Cardiac atrium fibroblast (primary cell): ENCODE measurements around the gene SUFU.

DNA sequence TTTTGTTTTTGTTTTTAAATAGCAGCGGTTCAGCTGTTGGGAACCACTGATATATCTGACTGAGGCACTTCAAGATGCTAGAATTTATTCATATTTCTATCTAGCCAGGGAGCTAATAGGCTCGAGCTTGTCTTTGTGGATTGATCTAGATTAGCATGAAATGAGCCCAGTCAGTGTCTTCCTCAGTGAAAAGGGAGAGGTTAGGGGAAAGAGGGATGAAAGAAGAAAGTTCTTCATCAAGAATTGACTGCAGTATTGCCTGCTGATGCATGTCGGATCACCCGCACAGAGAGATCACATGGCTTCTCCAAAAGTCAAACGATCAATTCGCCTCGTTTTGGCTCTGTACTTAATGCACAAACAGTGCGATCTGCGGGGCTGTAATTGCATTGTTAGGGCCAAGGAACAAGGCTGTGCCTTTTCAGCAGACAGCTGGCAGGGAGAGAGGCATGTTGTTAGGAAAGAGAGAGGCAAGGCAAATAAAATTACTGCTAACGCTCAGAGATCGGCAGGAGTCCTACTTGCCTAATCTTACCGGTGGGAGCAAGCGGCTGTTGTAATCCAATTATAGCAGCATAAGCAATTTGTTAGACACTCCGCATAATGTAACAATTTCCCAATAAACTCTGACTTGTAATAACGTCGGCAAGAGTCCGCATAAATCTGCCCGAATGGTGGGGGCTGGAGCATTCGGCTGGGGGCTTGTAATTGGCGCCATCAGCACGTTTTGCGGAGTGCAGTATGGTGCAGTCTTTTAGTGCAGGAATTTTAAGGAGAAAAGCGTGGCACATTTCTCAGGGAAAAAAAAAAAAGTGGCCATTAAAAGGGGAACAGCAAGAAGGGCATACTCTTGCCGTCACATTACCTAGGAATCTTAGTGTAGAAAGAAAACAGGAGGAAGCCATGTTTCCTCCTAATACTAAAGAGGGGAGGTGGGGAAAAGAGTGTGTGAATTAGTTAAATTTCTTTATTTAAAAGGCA lies 102.1 kb downstream of the POLL start:
- RAMPAGE, long total RNA = no peak

- RAMPAGE, long total RNA = no peak
Observed at GRCh38 chr10:101521544-101521976, 66.5 kb downstream of the POLL start.

DNA sequence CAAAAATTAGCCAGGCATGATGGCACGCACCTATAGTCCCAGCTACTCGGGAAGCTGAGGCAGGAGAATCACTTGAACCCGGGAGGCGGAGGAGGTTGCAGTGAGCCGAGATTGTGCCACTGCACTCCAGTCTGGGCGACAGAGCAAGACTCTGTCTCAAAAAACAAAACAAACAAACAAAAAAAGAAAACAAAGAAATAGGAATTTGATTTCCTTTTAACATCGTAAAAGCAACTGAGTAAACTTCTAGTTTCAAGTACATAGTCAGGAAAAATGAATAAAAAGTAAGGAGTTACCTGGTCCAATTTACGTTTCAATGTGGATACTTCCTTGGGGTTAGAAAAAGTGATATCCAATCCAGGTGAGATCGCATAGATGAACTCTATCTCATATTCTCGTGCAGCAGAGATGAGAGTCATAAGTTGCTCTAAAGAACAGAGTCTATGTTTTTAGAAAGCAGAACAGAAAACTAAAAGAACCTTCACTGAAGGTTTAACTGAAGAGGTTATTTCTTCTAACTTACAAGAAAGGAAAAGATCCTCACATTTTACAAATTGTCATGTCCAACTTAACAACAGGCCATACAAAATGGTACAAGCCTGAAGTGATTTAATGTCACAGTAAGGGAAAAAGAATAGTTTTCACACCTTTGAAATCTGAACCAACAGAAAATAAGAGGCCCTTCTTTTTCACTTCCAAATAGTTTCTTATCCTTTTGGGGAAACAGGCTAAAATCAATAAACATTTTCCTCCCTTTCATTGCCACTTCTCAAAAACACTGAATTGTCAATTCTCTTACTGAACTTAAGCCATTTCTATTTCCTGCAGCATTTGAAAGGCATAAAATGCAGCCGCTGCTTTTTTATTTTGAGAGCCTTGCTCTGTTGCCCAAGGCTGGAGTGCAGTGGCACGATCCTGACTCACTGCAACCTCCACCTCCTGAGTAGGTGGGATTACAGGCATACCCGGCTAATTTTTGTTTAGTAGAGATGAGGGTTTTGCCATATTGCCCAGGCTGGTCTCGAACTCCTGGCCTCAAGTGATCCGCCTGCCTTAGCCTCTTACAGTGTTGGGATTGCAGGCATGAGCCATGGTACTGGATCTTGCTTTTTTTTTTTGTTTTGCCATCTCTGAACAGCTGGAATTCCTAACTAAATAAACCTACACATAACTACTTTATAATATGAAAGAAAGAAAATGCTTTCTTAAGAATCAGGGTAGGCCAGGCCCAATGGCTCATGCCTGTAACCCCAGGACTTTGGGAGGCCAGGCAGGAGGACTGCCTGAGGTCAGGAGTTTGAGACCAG lies 7.9 kb downstream of the OGA start:
- RAMPAGE, long total RNA = no peak

GRCh38 chr10:101828736-101829188 lies 10.5 kb upstream of the OGA start:
- RAMPAGE, long total RNA = no peak

DNA sequence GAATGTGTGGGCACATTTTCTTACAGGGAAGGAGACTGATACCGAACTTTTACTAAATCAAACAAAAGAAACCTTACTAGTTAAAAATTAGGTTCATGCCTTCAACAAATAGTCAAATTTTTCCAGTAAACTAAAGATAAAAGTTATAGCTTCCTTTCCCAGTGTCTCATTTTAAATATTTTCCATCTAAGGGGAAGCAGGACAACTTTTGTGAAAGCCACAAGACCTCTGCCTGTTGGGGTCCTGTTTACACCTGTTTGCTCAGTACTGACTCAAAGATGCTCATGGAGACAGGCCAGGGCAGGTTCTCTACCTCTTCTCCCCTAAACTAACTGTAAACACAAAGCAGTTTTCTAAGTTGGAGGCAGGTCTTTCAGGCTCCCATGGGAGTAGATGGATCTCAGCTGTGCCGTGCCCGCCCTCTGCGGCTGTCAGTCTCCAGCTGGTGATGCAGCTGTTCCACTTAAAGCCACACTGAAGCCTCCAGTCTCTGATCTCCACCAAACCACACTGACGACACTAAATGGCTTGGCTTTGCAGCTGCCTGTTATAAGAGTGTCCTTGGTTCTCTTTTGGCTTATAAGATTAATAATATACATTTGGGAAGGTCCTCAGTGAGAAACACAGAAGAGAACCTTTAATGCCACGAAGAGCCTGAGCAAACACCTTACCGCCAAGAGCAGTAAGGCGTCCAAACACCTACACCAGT lies 60.2 kb upstream of the KCNIP2 start:
- RAMPAGE, long total RNA = no peak

- RAMPAGE, long total RNA = no peak
Observed at GRCh38 chr10:102017038-102017405, 39.0 kb downstream of the ARMH3 start.

DNA sequence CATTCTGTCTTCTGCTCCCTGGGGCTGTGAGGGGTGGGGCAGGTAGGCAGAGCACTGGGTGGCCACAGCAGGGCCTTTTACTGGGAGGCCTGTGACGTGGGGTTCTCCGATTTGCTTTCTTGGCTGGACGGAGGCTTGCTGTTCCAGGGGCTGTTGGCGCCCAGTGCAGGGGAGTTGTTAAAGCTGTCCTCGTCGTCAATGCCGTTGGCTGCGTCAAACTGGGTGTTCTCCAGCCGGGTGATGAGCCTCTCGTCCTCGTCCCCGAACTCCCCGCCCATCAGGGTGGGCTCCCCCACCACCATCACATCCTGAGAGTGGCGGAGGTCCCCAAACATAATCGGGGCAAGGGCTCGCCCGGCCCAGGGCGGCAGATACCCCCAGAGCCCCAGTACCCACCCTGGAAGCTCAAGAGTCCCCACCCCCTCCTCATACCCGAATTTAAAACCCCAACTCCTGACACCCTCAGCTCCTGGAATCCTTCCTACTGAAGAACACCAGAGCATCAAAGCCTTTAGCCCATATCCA lies 12.1 kb downstream of the LDB1 start:
- RAMPAGE, long total RNA = no peak

- RAMPAGE, long total RNA = no peak
Observed at GRCh38 chr10:102117503-102118630, 2.3 kb downstream of the LDB1 start.

DNA sequence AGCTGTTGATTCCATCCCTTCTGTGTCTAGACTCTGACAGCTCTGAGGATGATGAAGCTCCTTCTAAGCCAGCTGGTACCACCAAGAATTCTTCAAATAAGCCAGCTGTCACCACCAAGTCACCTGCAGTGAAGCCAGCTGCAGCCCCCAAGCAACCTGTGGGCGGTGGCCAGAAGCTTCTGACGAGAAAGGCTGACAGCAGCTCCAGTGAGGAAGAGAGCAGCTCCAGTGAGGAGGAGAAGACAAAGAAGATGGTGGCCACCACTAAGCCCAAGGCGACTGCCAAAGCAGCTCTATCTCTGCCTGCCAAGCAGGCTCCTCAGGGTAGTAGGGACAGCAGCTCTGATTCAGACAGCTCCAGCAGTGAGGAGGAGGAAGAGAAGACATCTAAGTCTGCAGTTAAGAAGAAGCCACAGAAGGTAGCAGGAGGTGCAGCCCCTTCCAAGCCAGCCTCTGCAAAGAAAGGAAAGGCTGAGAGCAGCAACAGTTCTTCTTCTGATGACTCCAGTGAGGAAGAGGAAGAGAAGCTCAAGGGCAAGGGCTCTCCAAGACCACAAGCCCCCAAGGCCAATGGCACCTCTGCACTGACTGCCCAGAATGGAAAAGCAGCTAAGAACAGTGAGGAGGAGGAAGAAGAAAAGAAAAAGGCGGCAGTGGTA lies 8.4 kb downstream of the NOLC1 start:
- RAMPAGE, long total RNA = no peak

- RAMPAGE, long total RNA = no peak
Observed at GRCh38 chr10:102188244-102188583, 36.0 kb downstream of the NOLC1 start.

GRCh38 chr10:102279646-102280294 lies 34.4 kb downstream of the GBF1 start:
- RAMPAGE, long total RNA = no peak

GRCh38 chr10:102367006-102367286 lies 28.6 kb upstream of the NFKB2 start:
- RAMPAGE, long total RNA = no peak

DNA sequence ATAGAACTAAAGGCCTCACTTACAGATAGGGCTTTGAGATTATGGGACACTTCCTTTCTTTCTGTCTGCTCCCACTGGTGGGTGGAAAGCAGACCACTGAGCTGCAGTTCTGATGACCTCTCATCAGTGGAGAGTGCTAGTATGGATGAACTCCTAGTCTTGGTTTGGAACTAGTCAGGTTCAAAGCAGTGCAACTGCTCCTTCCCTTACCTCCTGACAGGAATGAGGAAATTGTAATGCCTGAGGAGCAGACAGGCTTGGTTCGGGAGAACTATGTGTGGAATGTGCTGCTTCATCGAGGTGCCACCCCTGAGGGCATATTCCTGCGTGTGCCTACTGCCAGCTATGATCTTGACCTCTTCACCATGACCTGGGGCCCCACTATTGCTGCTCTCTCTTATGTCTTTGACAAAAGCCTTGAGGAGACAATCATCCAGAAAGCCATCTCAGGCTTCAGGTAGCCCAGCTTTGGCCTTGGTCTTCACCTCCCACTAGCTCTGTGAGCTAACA lies 27.5 kb upstream of the NFKB2 start:
- RAMPAGE, long total RNA = no peak

GRCh38 chr10:102406824-102407266 lies 11.3 kb downstream of the NFKB2 start:
- RAMPAGE, long total RNA = no peak

- RAMPAGE, long total RNA = no peak
Observed at GRCh38 chr10:102470478-102470967, 9.3 kb downstream of the MFSD13A start.

DNA sequence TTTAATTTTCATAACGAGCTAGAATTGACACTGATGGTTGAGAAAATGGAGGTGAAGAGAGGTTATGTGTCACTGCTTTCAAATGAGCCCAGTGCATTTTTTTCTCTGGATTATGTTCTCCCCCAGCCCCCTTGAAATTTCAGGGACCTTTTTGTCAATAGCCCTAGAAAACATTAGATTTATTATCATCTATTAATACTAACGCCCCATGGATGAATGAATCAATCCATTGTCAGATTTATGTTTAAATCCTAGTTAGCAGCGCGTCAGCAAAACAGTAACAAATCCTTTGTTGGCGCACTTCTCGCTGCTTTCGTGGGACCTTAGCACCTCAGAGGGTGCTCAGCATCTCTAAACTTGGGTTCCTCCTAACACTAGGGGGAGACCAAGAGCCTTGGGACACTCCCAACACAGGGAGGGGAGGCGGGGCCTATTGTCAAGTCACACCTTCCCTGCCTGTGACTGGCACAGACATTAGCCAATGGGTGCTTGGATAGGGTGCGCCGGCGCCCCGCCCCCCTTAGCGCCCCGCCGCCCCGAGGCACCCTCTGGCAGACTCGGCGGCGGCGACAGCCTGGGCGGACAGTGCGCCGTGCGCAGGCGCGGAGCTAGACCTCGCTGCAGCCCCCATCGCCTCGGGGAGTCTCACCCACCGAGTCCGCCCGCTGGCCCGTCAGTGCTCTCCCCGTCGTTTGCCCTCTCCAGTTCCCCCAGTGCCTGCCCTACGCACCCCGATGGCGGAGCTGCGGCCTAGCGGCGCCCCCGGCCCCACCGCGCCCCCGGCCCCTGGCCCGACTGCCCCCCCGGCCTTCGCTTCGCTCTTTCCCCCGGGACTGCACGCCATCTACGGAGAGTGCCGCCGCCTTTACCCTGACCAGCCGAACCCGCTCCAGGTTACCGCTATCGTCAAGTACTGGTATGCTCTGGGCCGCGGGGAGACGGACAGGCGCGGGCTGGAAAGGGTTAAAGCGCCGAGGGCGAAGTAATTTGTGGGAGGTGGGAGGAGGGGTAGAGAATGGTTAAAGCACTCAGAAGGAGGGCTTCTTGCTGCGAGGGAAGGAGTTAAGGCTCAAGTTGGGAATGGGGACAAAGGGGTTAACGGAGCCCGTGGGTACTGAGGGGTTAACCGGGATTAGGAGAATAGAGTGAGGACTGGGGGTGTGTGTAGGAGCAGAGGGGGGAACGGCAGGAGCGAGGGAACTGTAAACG lies at the start of gene SUFU:
TSS of gene SUFU (plus strand) at position 554 of the 1,209 bp plus-strand sequence.
- RAMPAGE, long total RNA = no peak

DNA sequence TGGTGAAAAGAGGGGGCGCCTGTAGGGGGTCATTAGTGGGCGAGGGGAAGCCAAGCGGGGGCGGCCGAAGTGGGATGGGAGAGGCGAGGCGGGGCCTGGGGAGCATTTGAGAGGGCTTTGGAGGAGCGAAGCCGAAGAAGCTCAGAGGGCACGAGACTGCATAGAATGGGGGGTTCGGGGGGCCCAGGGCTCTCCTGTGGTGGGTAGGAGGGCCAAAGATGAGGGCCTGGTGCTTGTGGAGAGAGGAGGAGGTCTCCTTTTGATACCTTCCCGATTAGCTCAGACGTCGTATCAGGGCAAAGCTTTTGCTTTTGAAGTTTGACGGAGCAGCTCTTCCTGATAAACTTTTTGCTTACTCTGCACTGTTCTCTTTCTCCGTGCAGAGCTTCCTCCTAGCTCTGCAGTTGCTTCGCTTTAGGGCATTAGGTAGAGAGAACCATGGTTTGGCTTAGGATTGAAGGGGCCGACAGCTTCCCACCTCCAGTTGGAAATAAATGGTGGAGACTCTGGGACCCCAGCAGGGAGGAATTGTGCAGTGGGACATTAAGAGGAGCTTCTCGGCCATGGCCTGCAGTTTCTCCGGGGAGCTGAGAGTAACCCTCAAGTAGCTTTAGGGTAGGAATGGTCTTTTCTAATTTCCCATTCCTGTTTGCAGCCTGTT lies 986 bp downstream of the SUFU start:
- RAMPAGE, long total RNA = no peak

- RAMPAGE, long total RNA = no peak
Observed at GRCh38 chr10:102509117-102509601, 5.4 kb downstream of the SUFU start.

GRCh38 chr10:102602545-102603067 lies 41.7 kb upstream of the TRIM8 start:
- RAMPAGE, long total RNA = no peak

DNA sequence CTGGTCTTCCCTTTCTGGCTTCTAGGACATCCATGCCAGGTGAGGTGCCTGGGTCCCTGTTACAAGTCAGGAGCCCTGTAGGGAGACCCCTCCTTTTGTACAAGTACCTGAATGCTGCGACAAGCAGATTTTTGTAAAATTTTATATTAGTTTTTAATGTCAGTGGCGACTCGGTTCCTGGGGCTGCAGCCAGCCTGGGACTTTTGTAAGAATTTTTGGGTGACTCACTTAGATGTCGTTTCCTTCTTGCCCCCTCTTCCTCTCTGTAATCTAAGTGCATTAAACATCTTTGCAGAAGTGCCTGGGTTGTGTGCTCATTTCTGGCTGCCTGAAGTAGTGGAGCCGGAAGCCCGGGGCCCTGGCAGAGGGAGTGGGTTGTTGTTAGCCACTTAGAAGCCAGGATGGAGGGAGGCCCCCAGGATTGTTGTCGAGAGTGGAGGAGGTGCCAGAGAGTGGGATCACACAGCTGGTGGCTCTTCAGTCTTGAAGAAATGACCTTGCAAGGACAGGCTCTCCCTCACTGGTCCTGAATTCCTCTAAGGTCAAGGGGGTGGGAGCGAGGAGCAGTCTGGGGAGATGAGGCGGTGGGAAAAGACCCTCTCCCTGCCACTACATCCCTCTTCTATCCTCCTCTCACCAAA lies 11.0 kb upstream of the TRIM8 start:
- RAMPAGE, long total RNA = no peak